Melanocyte of skin (primary cell): ENCODE measurements around the genes GOLGA8G and NSMCE3.

DNA sequence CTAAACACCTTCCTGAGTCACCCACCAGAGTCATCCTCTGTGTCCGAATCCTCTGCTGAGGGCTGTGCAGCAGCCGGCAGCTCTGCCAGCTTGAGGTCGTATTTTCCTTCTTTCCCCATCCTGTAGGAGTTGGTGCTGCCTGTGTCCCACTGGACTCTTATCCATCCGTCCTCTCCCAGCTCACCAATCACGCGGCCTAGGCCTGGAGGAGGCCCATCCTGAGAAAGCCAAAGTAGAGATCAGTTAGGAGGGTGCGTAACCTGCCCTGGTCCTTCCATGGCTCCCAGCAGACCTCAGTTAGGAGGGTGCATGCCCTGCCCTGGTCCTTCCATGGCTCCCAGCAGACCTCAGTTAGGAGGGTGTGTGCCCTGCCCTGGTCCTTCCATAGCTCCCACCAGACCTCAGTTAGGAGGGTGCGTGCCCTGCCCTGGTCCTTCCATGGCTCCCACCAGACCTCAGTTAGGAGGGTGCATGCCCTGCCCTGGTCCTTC is 101.5 kb downstream of the HERC2 start:
- CAGE, long polyA plus RNA, 2 experiments, result no peak in any of the 2 experiments

- CAGE, long polyA plus RNA, 2 experiments, result no peak in any of the 2 experiments
Measured at GRCh38 chr15:28299250-28299633, 22.7 kb downstream of the HERC2 start.

- CAGE, long polyA plus RNA, 2 experiments, result no peak in any of the 2 experiments
Measured at GRCh38 chr15:28532830-28533249, at the start of gene GOLGA8G. Gene GOLGA8G, minus strand, starts transcription at chr15:28532971.

DNA sequence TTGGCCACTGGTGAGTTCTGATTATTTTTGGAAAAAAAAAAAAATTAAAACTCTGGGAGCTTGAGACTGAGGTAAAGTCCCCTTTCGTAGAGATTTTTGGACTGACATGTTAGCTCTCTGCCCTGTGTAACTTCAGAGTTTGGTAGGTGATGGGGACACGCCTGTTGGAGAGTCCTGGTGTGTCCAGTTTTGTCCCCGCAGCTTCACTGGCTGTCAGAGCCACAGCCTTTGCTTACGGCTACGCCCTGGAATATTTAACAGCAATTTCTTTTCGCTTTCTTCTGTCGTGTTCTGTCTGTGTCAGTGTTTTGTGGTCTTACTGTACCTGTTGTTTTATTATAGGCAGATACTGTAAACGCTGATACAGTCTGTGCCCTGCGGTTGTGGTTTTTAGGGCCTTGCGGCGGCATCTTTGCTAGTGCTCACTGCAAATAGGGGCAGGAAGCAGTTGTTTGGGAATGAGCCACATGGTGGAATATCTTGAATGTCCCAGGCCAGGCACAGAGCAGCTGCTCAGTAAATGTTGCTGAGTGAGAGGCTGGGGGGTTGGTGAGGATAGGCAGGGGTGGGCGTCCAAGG is 62.7 kb downstream of the APBA2 start:
- CAGE, long polyA plus RNA, 2 experiments, result no peak in any of the 2 experiments

GRCh38 chr15:29118079-29118595 is 151.5 kb downstream of the NSMCE3 start:
- CAGE, long polyA plus RNA, 2 experiments, result no peak in any of the 2 experiments

GRCh38 chr15:29269518-29270013 is at the start of gene NSMCE3:
Gene NSMCE3, minus strand, starts transcription at chr15:29269822.
- CAGE, long polyA plus RNA, 2 experiments, result no peak in any of the 2 experiments

DNA sequence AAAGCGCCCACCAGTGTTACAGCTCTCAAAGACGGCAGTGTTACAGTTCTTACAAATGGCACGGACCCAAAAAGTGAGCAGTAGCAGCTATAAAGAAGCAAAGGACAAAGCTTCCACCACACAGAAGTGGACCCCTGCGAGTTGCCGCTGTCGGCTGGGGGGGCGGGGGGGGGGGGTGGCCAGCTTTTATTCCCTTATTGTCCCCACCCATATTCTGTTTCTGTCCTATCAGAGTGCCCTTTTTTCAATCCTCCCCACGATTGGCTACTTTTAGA is 86.5 kb upstream of the ENTREP2 start:
- CAGE, long polyA plus RNA, 2 experiments, result no peak in any of the 2 experiments

DNA sequence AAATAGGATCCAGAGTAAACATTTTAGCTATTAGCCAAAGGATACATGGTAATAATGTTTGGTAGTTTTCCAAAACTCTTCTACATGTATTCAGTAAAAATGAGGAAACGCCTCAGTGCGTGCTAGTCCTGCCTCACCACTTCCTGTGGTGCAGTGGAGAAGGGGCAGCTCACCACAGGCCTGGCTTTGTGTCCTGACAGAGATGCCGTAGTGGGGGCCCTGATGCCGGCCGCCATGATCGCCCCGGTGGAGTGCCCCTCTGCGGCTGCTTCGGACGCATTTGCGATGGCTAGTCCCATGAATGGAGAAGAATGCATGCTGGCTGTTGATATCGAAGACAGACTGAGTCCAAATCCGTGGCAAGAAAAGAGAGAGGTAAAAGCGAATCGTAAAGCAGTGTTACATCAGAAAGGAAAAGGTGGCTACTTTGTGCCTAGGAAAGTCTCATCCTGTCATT is 80.3 kb upstream of the FAN1 start:
- CAGE, long polyA plus RNA, 2 experiments, result no peak in any of the 2 experiments

DNA sequence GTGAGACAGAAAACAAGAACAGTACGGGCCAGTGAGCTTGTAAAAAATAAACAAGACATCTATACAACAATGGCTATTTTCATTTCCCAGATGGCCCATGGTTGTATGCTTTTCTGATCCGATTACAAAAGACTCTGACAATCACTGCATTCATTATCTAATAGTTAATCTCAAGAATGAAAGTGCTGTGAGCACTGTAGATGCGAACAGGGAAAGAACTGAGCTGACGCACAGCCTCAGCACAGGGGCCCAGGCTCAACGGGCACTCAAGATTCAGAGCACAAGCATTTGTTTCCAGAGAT is 6.9 kb downstream of the MTMR10 start:
- CAGE, long polyA plus RNA, 2 experiments, result no peak in any of the 2 experiments

DNA sequence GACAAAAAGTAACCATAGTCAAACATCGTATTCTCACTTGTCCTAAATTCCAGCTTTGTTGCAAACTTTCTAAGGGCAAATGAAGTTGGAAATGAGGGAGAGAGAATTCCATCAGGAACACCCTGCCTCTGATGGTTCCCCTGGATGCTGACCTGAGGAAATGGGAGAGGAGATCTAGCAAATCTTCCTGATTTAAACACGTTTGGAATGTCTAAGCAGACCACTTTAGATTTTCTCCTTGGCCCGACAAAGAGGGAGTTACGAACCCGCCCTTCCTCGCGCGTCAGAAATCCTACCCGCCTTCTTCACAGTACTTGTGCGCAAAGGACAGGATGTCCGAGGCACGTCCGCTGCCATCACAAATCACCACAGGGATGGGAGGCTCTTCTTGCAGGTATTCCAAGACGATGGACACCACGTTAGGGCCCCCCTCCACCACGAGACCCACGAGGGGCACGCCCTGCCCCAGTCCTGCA is 38.7 kb downstream of the TRPM1 start:
- CAGE, long polyA plus RNA, 2 experiments, result no peak in any of the 2 experiments

- CAGE, long polyA plus RNA, 2 experiments, result no peak in any of the 2 experiments
Measured at GRCh38 chr15:31147954-31148980, 46.7 kb upstream of the TRPM1 start.

GRCh38 chr15:31157622-31158034 is 56.1 kb upstream of the TRPM1 start:
- CAGE, long polyA plus RNA, 2 experiments, result no peak in any of the 2 experiments

DNA sequence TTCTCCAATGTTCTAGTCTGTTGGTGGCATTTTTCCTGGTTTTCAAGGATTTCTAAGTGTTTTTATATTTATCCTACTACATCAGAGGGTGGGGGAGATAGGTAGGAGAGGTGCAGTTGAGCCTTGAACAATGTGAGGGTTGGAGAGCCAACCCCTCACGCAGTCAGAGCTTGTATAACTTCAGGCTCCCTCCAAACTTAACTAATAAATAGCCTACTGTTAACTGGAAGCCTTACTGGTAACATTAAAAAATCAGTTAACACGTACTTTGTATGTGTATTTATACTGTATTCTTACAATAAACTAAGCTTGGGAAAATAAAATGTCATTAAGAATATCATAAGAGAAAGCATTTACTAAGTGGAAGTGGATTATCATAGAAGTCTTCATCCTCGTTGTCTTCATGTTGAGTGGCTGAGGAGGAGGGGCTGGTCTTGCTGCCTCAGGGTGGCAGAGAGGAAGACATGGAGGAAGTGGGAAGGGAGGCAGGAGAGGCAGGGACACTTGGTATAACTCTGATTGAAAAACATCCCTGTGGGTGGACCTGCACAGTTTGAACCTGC is 104.1 kb upstream of the KLF13 start:
- CAGE, long polyA plus RNA, 2 experiments, result no peak in any of the 2 experiments

DNA sequence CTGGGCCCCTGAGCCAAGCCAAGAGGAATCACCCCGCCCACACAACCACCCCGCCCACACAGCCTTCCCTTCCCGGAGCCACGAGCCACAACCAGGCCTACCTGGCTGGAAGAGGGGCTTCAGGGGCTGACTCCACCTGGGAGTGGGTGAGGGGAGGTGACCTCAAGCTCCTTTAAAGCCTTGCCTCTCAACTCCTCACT is 23.2 kb upstream of the KLF13 start:
- CAGE, long polyA plus RNA, 2 experiments, result no peak in any of the 2 experiments

GRCh38 chr15:31328819-31329124 is 2.1 kb downstream of the KLF13 start:
- CAGE, long polyA plus RNA, 2 experiments, result no peak in any of the 2 experiments

DNA sequence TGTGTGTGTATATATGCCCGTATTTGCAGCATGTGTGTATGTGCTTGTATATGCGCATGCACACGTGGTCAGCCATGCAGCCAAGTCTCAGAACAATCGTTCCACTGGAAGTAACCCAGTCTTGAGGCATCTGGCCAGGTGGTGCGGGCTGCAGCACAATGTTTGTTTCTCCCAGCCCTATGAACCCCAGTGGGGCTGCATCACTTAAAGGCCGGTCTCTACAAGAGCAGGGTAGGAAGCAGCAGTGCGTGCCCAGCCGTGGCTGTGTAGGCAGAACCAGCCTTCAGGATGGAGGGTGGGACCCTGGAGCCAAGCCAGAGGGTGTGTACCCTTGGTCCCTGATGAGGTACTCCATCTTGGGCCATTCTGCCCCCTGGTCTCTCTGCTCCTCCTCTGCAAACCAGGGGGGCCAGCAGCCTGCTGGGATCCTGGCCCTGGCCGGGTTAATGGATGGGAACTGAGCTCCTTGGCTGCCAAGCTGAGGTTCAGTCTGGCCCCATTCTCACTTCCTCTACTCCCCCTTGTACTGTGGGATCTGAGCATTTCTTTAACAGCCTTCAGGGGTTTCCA is 11.8 kb downstream of the KLF13 start:
- CAGE, long polyA plus RNA, 2 experiments, result no peak in any of the 2 experiments

GRCh38 chr15:31338925-31339545 is 12.4 kb downstream of the KLF13 start:
- CAGE, long polyA plus RNA, 2 experiments, result no peak in any of the 2 experiments

- CAGE, long polyA plus RNA, 2 experiments, result no peak in any of the 2 experiments
Measured at GRCh38 chr15:31364174-31365175, 37.8 kb downstream of the KLF13 start.

GRCh38 chr15:31440524-31441353 is 114.1 kb downstream of the KLF13 start:
- CAGE, long polyA plus RNA, 2 experiments, result no peak in any of the 2 experiments

DNA sequence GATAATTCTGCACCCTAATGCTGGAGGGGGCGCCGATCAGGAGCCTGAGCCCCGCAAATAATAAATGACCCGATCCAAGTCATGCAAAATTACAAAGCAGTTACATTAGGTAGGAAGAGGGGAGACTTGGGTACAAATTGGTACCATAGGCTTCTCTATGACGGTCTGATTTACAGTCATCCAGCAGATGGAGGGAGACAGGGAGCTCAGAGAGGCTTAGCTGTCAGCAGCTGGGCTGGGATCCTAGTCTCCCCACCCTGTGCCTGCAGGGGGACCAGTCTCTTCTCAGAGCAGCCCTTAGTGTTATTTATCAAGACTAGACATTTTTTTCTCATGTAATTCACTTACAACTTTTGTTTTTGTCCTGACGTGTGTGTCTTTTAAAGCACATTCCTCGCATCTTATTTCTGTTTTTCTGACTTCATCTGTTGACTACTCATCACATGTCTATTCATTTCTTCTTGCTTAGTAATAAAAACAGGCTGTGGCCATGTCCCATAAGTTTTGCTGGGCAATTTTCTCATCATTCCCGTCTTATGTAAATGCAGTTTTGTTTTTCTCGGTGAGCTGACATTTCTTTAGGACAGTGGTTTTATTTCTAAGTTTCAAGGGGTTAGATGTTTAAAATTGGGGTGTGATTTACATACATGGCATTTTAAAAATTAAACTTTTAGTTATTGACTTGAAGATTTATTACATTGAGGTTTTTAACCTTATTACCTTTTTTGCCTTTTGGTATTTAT is 116.1 kb downstream of the KLF13 start:
- CAGE, long polyA plus RNA, 2 experiments, result no peak in any of the 2 experiments